Aortic smooth muscle cell (primary cell): ENCODE measurements around the genes OR4B1, OR4A47, OR8I2, OR8H3, OR8K5, OR5M10, OR9G4 and TNKS1BP1.

GRCh38 chr11:48052065-48052606 is 71.8 kb downstream of the PTPRJ start:
- RRBS = no CpG with 5 or more reads among the region's 5 CpGs

DNA sequence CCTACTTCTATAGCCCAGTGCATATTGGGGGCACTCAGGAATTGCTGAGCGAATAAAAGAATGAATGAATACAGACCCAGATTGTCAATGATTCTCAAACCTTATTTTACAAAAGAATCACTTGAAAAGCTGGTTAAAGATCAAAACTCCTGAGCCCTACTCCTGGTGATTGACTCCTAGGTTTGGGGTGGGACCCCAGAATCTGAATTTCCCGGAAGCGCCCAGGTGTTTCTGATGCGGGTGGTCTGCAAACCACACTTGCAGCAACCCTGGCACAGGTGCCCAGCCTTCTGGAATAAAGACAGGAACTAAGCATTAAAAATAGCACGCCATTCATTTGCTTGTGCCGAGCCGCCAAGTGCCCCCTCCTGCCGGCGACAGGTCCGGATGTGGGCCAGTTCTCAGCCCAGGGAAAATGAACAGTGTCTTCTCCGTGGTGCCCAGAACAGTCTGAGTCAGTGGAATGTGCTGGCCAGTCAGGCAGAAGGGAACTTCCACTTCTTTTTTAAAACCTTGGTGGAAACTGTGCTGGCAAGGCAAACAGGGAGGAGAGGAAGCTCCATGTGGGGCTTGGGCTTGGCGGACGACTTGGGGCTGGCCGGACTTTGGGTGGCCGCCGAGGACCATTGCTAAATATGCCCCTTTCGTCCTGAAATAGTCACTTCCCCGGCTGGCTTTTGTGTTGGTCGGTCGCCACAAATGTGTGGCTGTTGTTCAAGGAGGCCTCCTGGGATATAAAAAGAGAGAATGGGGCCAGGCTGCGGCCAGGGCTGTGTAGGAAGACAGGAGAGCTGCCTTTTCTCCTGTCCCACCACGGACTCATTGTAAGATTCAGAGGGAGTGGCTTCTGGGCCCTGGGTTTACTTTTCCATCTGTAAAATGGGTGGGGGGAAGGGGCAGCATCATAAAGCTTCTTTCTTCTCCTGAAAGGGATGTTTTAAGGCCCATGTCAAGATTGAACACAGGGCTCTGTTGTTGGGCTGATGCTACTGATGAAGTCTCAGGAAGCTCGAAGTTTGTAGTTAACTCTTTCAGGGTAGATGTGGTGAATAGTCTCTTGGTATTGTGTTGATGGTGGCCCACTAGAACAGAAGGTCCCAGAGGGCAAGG is 100.9 kb downstream of the PTPRJ start:
- RRBS = 3% methylated on average over 5 of the region's 23 CpGs

DNA sequence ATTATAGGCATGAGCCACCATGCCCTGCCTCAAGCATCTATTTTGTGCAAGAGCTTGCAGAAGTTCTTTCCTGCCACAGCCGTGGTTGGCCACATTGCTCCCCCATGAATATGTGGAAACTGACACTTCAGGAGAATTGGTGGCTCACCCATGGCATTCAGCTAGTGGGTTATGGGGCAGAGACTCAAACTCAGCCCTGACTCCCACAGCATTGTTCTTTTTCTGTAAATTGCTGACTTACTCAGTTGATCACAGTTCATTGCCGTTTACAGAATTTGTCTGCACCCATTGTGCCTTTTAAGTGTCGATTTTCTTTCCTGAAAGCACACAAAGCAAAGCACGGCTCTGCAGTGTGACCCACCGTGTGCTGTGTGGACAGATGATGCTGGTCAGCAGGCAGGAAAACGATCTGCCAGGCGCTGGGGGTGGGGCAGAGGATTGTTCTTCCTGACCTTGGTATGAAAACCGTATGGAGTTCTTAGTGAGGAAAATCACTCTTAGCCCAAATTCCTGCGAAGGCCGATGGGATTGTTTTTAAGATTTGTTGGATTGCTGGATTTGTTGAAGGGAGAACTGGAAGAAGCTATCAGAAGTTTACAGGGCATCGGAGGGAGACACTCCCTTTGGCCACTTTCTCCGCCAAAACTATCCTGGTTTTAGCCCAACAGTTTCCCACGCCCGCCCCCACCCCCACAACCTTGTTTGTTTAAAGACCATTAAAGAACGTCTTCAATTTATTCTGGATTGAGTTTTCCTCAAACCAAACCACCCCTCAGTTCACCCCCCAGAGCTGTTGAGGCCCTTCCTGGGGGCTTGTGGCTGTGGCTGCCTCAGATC is 115.7 kb downstream of the PTPRJ start:
- RRBS = no CpG with 5 or more reads among the region's 15 CpGs

DNA sequence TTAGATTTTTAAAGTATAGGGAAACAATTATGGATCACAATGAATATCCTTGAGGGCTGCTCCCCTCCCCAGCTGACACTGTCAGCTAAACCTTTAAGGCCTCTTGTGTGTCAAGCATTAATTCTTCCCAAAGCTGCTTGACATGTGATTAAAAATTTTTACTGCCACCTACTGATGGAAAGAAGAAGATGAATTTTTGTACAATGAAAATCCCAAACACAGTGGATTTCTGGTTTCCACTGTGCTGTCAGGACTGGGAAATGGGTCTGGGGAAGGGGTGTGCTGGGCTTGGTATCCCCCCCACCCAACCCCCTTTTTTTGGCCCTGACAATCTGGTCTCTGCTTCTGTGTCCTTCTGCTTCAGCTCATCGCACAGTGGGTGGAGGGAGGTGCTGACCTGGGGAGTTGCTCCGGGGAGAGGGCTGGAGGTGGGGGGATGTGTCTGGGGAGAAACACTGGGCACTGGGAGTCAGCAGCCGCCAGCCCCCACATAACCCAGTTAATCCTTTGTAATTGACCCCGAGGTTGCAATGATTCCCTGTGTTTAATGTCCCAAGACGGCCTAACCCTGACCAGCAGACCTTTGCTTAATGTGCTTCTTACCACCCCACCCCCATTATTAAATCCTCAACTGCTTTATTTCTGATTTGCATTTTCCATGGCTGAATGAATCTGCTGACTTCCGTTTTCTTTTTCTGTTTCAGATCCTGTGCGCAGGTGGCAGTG is 107.1 kb upstream of the OR4B1 start:
- RRBS = no CpG with 5 or more reads among the region's 7 CpGs

GRCh38 chr11:48170884-48171317 is 45.7 kb upstream of the OR4B1 start:
- RRBS = no CpG with 5 or more reads among the region's 4 CpGs

DNA sequence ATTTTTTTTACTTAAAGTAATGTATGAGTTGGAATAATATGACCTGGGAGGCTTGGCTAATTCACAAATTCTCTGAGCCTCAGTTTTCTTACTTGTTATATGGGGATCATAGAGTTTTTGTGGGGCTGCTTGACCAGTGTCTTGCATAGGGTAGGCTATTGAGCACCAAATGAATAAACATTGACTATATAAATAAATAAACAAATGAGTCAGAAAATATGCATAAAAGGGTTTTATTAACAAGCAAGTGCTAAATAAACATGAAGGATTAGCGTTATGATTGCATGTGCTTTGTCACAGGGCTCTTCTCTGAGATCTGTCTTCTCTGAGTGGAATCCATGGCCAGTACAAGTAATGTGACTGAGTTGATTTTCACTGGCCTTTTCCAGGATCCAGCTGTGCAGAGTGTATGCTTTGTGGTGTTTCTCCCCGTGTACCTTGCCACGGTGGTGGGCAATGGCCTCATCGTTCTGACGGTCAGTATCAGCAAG is at the start of gene OR4B1:
Gene OR4B1 (plus strand): TSS at position 339 of the 491 bp plus-strand sequence.
- RRBS = no CpG with 5 or more reads among the region's 5 CpGs

GRCh38 chr11:48261394-48261949 is 2.2 kb upstream of the OR4X1 start:
- RRBS = no CpG with 5 or more reads among the region's 1 CpG

GRCh38 chr11:48488463-48489022 is at the start of gene OR4A47:
TSS of gene OR4A47 (plus strand) at chr11:48488793.
- RRBS = no CpG with 5 or more reads among the region's 1 CpG

- RRBS = no CpG with 5 or more reads among the region's 5 CpGs
These were observed at the start of gene OR8I2 for GRCh38 chr11:56092886-56093574. TSS of gene OR8I2 (plus strand) at chr11:56093308.

GRCh38 chr11:56122178-56122520 is at the start of gene OR8H3:
TSS of gene OR8H3 (plus strand) at chr11:56122373.
- RRBS = no CpG with 5 or more reads among the region's 6 CpGs

- RRBS = no CpG with 5 or more reads among the region's 4 CpGs
These were observed at the start of gene OR8K5 for GRCh38 chr11:56160020-56160615. TSS of gene OR8K5 (minus strand) at chr11:56160317.

GRCh38 chr11:56577514-56577972 is at the start of gene OR5M10:
TSS of gene OR5M10 (minus strand) at chr11:56577721.
- RRBS = no CpG with 5 or more reads among the region's 3 CpGs

GRCh38 chr11:56748412-56749088 is at the start of gene OR9G4:
TSS of gene OR9G4 (minus strand) at chr11:56748697.
- RRBS = no CpG with 5 or more reads among the region's 8 CpGs

DNA sequence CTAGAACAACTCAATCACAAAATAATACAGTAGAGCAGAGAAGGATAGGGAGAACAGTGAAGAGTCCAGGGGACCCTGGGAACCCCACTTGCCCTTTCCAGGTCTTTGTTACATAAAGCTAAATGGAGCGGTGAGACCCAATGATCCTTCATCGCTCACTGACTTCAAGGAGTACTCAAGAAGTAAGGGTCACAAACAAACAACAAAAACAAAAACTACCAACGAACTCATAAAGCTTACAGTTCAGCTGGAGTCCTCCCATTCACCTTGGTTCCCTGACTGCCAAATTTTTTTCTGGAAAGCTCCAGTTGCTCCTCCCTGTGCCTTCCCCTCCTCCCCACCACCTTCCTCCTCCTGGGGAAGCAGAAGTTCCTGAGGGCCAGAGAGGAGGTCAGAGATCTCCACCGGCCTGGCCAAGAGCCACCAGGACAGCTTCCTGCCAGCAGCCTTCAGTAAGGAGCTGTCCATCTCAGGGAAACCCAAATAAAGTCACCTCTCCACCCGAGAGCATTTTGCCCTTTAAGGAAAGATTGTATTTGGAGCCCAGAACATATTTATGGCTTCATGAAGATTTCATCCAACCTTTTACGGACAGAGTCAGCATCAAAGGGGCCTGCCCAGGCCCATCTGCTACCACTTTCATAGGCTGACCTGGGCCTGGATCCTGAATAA is 20.1 kb downstream of the APLNR start:
- RRBS = no CpG with 5 or more reads among the region's 6 CpGs

GRCh38 chr11:57324781-57325513 is at the start of gene TNKS1BP1:
TSS of gene TNKS1BP1 (minus strand) at chr11:57324952.
- RRBS = 1% methylated on average over 45 of the region's 71 CpGs

GRCh38 chr11:57457175-57457673 is 3.1 kb upstream of the RTN4RL2 start:
- RRBS = no CpG with 5 or more reads among the region's 13 CpGs

GRCh38 chr11:57480166-57481238 is 20.2 kb downstream of the RTN4RL2 start:
- RRBS = no CpG with 5 or more reads among the region's 11 CpGs

DNA sequence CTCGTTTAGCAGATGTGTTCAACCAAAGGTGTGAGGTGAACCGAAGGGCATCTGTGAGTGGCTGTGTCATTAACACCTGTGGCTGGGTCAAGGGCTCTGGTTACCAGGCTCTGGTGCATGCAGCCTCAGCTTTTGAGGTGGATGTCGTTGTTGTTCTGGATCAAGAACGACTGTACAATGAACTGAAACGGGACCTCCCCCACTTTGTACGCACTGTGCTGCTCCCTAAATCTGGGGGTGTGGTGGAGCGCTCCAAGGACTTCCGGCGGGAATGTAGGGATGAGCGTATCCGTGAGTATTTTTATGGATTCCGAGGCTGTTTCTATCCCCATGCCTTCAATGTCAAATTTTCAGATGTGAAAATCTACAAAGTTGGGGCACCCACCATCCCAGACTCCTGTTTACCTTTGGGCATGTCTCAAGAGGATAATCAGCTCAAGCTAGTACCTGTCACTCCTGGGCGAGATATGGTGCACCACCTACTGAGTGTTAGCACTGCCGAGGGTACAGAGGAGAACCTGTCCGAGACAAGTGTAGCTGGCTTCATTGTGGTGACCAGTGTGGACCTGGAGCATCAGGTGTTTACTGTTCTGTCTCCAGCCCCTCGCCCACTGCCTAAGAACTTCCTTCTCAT is 3.3 kb downstream of the CLP1 start:
- RRBS = no CpG with 5 or more reads among the region's 16 CpGs